ENCODE data around the gene RFC4.

- RRBS = 100% methylated on average over 1 of the region's 18 CpGs
Observed at GRCh38 chr3:185920188-185921442, 17.2 kb downstream of the TRA2B start.

GRCh38 chr3:185935256-185935811 is 2.5 kb downstream of the TRA2B start:
- RRBS = no CpG with 5 or more reads among the region's 2 CpGs

- RRBS = no CpG with 5 or more reads among the region's 6 CpGs
Observed at GRCh38 chr3:185959598-185960485, 22.0 kb upstream of the TRA2B start.

GRCh38 chr3:185960486-185961319 is 22.9 kb upstream of the TRA2B start:
- RRBS = no CpG with 5 or more reads among the region's 4 CpGs

DNA sequence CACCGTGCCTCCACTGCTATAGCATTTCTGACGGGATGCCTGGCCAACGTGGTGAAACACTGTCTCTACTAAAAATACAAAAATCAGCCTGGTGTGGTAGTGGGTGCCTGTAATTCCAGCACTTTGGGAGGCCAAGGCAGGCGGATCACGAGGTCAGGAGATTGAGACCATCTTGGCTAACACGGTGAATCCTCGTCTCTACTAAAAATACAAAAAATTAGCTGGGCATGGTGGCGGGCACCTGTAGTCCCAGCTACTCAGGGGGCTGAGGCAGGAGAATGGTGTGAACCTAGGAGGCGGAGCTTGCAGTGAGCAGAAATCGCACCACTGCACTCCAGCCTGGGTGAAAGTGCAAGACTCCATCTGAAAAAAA is 36.0 kb upstream of the TRA2B start:
- RRBS = no CpG with 5 or more reads among the region's 10 CpGs

DNA sequence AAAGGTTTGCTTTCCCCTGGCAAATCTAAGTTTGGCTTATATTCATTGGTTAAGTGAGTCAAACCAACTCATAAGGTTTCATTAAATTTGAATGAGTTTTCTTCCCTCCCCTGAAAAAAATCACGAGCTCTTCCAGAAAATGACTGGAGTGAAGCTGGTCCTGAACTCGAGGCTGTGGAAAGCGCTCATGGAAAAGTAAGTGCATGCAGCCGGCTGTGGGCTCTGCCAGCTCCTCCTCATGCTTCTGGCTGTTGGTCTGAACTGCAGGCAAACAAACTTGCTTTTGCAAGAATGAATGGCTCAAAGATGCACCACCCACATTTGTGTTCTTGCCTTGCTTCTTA is 6.3 kb downstream of the ETV5 start:
- RRBS = no CpG with 5 or more reads among the region's 4 CpGs

- RRBS = no CpG with 5 or more reads among the region's 4 CpGs
Observed at GRCh38 chr3:186236550-186236985, 125.5 kb downstream of the DGKG start.

GRCh38 chr3:186741872-186742564 is 24.9 kb downstream of the KNG1 start:
- RRBS = no CpG with 5 or more reads among the region's 7 CpGs

- RRBS = no CpG with 5 or more reads among the region's 10 CpGs
Observed at GRCh38 chr3:186745971-186746385, 28.8 kb downstream of the KNG1 start.

- RRBS = 5% methylated on average over 29 of the region's 72 CpGs
Observed at GRCh38 chr3:186805987-186807117, at the start of gene RFC4. Gene RFC4, minus strand, starts transcription at chr3:186806482.

DNA sequence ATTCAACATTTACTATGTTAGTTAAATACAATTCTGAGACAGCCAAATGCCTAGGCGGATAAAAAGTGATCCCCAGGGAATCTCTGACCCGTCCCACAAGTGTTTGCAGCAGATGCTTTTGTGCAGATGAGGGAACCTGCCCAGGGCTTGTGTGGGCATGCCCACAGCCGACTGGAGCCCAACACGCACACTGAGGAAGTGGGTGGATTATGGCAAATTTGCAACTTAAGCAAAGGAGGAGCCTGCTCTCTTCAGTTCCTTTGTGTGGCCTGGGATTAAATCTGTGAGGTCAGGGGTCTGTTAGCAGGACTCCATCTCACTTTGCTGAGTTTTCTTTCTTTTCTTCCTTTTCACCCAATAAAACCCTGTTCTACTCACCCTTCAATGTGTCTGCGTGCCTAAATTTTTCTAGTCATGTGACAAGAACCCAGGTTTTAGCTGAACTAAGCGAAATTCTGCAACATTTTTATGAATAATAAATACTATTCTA is 14.0 kb upstream of the RTP1 start:
- RRBS = no CpG with 5 or more reads among the region's 6 CpGs

GRCh38 chr3:187728909-187729499 is 16.3 kb downstream of the BCL6 start:
- RRBS = no CpG with 5 or more reads among the region's 12 CpGs

GRCh38 chr3:187742042-187742991 is 3.0 kb downstream of the BCL6 start:
- RRBS = no CpG with 5 or more reads among the region's 15 CpGs

DNA sequence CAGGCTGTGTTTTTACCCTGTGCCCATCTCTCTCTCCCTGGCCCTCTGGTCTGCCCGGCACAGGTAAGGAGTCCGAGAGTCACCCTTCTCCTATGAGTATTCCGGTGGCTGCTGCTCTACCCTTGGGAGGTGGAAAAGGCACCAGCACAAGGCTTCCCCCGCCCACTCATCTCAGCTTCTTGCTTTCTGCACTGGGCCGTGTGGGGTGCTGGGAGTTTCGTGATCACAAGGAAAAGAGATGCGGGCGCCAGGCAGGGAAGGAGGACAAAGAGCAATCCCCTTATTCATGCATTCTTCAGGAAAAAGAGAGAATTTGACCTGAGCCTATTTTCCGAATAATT is 102.3 kb upstream of the LPP start:
- RRBS = 93% methylated on average over 3 of the region's 9 CpGs

DNA sequence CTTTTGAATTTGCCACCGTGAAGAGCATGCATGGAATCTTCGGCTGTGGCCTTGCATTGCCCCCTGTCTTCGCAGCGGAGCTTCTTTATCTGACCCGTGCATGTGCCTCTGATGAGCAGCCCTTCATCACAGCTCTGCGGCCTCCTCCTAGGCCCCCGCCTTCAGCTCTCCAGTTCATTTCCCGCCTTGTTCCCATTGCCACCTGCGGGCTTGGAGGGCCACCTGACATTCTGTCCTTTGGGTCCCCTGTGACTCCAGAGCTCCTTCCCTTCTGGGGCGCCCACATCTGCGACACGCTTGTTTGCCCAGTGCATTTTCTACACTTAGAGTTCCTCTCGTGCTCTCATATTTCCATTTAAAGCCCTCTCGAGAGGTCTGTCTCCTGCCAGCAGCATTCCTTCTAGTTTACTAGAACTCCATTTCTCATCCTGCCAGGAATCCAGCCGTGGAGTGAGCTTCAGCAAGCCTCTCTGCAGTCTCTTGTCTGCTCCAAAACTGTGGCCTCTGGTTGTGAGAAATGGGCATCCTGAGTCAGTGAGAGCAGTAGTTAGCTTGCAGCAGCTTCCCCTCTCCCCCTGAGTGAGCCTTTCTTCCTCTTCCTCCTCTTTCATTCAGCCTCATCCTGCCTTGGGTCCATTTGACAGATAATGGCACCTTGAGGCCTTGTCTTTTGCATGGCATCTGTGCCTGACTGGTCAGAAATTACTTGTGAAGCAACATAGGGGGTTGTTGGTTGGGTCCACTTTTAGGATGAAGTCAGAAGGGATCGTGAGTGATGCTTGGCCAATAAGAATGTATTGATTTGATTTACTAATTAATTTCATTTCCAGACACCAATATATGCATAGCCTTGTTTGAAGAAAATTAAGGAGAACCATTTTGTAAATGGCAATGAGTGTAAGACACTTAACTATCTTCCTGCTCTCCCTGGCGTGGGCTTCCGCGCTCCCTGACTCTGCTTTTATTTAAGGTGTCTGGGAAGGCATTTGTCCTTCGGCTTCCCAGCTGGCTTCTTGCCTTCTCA is 25.6 kb downstream of the LPP start:
- RRBS = no CpG with 5 or more reads among the region's 20 CpGs

GRCh38 chr3:188183281-188183674 is 29.3 kb downstream of the LPP start:
- RRBS = no CpG with 5 or more reads among the region's 3 CpGs

DNA sequence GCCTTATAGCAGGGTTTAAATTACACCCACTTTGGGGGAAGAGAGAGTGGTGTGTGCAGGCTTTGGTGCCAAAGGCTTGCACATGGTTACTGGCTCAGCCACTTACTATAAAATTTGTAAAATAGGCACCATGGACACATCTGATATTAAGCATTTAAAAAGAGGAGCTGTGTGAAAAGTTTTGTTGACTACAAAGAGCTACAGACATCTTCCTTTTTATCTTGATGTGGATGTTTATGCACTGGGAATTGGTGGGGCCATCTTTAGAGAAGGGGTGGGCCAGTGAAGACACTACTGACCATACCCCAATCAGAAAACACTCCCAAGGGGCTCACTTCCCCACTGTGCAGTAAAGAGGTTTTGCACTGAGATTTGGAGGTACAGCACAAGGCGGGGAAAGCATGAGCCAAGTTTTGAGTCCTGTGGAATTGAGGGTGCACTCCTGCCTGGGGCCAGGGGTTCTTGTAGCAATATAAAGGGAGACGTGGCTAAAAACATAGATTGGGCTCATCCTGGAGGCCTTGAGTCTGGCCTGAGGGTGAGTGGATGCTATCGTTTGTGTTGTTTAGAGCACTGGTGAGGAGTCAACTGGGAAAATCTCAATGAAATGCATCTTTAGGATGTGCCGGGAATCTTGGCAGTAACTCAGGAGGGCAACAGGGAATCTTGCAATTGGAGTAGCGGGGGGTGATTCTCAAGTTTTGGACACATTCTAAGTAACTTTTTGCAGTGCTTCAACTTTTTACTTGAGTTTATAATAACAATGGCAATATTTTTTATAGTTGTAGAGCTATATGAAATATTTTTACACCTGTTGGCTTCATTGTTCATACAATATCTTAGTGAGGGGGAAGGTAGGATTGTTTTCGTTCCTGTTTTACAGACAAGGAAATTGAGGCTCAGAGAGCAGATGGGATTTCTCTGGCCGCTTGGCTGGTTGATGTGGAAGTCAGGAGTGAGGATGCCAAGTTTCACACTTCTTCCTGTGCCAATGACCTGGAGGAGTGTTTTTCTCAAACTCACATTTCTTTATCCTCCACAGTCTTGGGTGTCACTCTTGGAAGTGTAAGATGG is 50.2 kb downstream of the LPP start:
- RRBS = no CpG with 5 or more reads among the region's 7 CpGs

- RRBS = no CpG with 5 or more reads among the region's 5 CpGs
Observed at GRCh38 chr3:188206334-188206981, 52.5 kb downstream of the LPP start.

DNA sequence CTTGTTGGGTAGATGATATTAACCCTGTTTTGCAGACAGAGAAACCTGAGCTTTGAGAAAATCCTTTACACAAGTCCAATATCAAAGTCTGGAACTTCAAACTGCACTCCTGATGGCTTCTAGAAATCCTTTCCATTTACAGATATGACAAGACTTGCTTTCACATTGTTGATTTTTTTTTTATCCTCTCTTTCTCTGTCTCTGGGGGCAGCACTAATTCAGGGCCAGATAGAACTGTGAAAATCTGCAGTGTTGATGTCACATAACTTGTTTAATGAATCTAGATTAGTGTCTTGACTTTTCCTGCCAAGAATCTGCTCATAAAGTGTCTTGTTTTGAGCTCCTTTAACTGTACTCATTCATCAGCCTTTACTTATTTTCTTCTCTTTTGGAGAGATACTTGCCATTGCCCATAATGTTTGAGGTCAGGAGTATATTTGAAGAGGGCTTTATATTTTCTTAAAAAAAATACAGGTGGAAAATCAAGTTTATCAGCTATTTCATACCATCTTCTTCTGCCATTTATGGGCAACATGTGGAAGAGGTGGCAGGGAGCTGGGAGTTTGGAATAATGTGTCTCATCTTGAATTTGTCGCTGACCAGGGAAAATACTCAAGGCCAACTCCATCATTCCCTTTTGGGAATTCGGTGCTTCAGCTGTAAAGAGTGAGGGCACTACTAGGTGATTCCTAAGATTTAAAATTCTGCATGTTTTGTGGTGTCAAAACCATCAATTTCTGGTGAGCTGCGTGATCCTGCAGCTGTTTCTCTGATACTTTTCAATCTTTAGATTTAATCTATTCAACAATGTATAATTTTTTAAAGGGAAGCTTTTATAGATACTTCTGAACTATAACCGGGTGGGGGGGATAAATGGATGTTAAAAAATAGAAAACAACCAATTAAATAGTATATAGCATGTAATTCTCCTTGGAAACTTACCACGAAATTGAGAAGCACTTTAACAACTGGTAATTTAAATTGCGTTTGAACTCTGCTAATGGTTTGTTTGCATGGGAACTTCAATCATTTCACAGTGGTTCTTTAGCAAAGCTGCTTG is 68.8 kb downstream of the LPP start:
- RRBS = no CpG with 5 or more reads among the region's 6 CpGs

- RRBS = no CpG with 5 or more reads among the region's 7 CpGs
Observed at GRCh38 chr3:188254354-188255349, 100.7 kb downstream of the LPP start.